ENCODE data around the genes NPTX2 and BUD31.

- PRO-cap: no peak
- RAMPAGE, long total RNA: no peak
- RRBS: no CpG with 5 or more reads among the region's 7 CpGs
Observed at GRCh38 chr7:98116959-98117500, 10.4 kb downstream of the LMTK2 start.

GRCh38 chr7:98186802-98187374 is 24.4 kb upstream of the BHLHA15 start:
- PRO-cap: no peak
- RAMPAGE, long total RNA: no peak
- RRBS: no CpG with 5 or more reads among the region's 4 CpGs

- PRO-cap: no peak
- RAMPAGE, long total RNA: no peak
- RRBS: 96% methylated on average over 6 of the region's 60 CpGs
Observed at GRCh38 chr7:98212354-98213519, 1.5 kb downstream of the BHLHA15 start.

DNA sequence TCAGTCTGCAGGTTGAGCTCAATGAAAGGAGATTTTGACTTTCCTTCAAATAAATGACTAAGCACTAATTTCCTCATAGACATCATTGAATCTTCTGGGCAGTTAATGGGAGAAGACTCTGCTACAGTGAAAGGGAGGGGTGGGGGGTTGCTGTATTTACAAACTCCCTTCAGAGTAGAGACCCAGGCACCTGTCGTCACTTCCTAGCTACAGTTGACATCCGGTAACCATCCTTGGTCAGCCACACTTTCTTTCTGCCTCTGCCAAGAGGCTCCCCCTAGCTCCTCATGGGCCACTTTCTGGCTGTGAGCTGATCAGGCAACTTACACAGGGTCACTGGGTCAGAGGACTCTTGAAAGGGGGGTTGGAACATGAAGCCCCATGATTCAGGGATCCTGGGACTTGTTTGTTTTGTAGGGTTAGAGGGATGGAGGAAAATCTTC is 1.3 kb downstream of the TECPR1 start:
- PRO-cap: no peak
- RAMPAGE, long total RNA: no peak
- RRBS: no CpG with 5 or more reads among the region's 2 CpGs

- PRO-cap: no peak
- RAMPAGE, long total RNA: no peak
- RRBS: no CpG with 5 or more reads among the region's 5 CpGs
Observed at GRCh38 chr7:98276188-98276841, 5.2 kb upstream of the BRI3 start.

DNA sequence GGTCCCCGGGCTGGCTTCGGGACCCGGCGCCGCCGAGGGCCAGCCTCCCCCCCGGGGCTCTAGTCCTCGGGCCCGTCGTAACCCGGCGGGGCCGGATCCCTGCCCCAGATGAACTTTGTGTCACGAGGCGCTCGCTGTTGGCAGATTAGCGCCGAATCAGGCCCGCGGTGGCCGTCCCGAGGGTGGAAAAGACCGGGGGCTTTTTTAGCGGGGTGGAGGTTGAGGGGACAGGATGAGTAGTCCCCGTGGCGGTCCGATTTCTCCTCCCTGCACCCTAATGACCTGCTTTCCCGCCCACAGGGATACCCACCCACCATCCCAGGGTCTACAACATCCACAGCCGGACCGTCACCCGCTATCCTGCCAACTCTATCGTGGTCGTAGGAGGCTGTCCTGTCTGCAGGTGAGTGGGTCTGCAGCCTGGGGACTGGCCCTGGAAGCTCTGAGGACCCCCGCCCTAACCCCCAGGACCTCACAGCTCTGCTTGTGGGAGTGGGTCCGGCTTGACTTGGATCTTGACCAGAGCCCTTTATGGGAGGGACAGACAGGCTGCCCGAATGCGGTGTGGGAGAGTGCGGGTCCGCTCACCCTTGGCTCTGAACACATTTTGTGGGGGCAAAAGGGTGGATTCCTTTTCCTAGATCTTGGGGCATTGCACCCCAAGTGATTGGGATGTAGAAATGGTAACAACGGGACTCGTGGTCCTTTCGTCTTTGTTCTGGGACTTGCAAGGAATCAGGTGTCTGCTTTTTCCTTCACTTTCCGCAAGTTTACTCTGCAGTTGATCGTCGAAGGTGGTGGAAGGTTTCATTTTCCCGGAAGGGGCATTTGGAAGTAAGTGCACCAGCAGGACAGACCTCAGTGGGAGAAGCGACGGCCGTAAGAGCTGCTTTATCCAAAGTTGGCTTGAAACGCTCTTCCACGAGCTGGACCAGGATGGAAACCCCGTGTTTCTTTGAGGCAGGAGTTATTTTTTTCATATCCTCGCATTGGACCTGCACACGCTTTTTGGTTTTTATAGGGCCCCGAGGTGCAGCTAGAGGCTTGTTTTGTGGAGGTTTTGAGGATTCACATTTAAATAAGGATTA is 909 bp downstream of the BRI3 start:
- PRO-cap: no peak
- RAMPAGE, long total RNA: no peak
- RRBS: 1% methylated on average over 7 of the region's 55 CpGs

GRCh38 chr7:98305188-98305910 is 23.9 kb downstream of the BRI3 start:
- PRO-cap: no peak
- RAMPAGE, long total RNA: no peak
- RRBS: no CpG with 5 or more reads among the region's 9 CpGs

DNA sequence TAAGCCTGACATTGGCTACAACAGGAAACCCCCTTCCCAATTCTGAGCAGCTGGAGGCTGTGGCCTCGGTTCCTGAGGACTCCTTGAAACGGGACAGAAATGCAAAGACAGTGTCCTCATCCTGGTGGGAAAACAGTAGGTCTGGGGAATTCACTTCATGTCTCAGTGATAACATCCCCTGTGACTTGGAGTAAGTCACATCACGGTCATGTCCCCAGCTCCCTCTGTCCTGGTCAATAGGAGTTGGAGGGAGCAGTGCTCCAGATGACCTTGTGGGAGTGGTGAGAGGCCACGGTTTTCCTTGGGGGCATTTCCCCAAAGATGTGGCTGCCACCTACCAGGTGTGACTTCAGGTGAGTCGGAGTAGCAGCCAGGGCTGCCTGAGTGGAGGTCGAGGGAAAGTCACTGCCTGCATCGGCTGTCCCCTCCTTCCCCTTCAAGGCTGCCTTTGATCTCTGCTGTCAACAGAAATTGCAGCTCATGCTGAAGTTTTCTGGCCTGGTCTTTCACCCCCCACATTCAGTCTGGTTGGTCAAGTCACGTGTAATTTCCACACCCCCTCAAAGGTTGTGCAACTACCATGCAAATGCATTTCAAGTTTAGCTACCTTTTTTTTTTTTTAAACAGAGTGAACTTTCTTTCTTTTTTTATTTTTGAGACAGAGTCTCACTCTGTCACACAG is 16.5 kb upstream of the BAIAP2L1 start:
- PRO-cap: no peak
- RAMPAGE, long total RNA: no peak
- RRBS: no CpG with 5 or more reads among the region's 8 CpGs

DNA sequence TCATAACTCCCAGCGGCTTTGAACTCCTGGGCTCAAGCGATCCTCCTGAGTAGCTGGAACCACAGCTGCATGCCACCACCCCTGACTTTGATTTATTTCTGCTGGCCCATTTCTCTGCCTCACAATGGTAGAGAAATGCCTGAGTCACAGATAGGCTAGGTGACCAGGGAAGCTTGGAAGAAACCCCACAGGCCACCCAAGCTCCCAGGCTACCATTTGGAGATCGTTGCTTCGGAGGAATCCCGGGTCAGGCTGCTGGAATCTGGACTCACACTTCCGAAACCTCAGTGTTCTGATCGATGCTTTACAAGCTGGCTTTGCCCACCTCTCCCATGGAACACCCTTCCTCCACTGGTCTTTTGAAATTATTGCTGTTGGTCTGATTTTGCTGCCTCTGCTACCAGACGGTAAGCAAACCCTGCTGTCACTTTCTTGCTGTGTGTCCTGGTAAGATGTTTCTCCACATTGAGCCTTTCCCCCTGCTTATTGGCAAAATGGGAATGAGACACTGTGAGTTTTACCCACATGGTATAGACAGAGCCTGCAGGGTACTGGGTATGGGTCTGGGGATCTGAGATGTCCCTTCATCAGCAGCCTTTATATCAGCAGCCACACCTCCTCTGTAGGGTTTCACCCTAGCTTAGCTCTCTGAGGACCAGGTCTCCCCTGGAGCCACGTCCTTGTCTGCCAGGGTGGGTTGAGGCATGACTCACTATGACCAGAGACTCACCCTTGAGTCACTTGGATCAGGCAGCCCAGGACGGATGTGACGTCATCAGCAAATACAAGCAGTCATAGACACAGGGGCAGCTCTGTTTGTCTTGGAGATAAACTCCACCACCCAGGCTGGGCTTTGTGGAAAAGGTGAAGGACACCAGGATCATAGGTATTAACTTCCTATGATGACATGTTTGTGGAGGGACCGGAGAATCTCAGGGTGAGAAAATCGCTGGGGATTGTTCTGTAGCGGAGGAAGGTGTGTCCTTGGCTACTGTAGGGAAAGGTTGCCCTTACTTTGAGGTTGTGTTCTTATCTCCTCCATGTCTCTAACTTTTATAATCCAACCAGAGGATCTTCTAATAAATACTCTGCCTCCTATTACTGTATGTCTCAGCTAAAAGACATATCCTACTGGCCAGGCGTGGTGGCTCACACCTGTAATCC is 17.8 kb upstream of the BAIAP2L1 start:
- PRO-cap: no peak
- RAMPAGE, long total RNA: no peak
- RRBS: no CpG with 5 or more reads among the region's 15 CpGs

- PRO-cap: bidirectional peak, plus-strand start at chr7:98617285, minus-strand start at chr7:98617118
- RAMPAGE, long total RNA: no peak
- RRBS: 6% methylated on average over 33 of the region's 125 CpGs
Observed at GRCh38 chr7:98616829-98617762, at the start of gene NPTX2. Gene NPTX2 (plus strand): TSS chr7:98617285.

GRCh38 chr7:99036773-99037576 is 106.9 kb downstream of the SMURF1 start:
- PRO-cap: no peak
- RAMPAGE, long total RNA: no peak
- RRBS: 92% methylated on average over 3 of the region's 19 CpGs

- PRO-cap: no peak
- RAMPAGE, long total RNA: no peak
- RRBS: no CpG with 5 or more reads among the region's 18 CpGs
Observed at GRCh38 chr7:99047316-99048183, 96.4 kb downstream of the SMURF1 start.

GRCh38 chr7:99107359-99107814 is 36.5 kb downstream of the SMURF1 start:
- PRO-cap: no peak
- RAMPAGE, long total RNA: no peak
- RRBS: no CpG with 5 or more reads among the region's 9 CpGs

DNA sequence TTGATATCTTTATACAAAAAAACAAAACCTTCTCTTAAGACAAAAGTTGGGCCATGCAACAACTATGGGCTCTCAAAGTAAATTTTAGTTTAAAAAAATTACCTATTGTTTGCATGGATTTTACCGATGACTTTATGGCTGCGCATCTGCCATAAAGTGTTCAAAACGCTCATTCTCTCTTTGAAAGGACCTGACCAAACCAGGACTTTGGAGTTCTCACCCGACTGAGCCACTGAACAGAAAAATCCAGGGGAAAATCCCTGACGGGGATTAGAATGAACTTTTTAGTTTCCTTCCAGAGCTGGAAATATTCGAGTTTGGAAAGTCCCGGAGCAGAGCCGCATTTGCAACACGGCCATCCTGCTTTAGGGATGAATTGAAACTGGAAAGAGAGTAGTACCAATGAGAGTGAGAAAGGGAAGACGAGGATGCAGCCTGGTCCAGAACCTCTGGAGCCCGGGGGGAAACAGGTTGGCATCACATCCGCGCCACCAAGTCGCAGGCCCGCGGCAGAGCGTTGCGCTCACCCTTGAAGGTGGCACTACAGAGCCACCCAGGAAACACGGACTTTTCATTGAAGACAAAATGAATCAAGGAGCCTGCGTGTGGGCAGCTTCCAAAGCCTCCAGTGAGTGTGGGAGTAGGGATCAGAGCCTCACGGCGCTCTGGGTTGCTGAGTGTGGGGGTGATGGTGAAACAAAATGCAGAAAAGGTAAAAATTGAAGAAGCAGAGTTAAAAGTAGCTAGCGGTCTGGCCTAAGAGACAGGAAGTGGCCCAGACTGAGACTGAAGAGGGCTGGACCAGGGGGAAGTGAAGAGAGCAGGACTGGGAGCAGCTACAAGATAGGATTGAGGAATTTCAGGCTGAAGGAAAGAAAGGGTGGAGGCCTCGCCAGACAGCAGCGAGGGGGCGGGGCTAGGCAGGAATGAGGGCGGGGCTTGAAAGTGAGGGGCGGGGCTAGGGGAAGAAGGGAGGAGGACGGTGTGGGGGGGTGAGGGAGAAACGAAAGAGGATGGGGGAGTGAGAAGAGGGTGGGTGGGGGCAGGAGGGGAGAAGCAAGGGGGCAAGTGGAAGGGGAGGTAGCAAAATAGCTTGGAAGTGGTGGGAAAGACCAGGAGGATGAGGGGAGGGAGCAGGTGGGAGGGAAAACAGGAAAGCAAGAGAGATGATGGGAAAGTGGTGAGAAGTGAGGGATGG is 1.9 kb downstream of the SMURF1 start:
- PRO-cap: unidirectional peak, minus-strand start at position 813 of the sequence
- RAMPAGE, long total RNA: no peak
- RRBS: 29% methylated on average over 3 of the region's 30 CpGs

- PRO-cap: no peak
- RAMPAGE, long total RNA: no peak
- RRBS: 96% methylated on average over 2 of the region's 16 CpGs
Observed at GRCh38 chr7:99357961-99358670, 16.4 kb upstream of the ARPC1B start.

GRCh38 chr7:99390542-99391220 is 16.2 kb downstream of the ARPC1B start:
- PRO-cap: no peak
- RAMPAGE, long total RNA: no peak
- RRBS: no CpG with 5 or more reads among the region's 25 CpGs

DNA sequence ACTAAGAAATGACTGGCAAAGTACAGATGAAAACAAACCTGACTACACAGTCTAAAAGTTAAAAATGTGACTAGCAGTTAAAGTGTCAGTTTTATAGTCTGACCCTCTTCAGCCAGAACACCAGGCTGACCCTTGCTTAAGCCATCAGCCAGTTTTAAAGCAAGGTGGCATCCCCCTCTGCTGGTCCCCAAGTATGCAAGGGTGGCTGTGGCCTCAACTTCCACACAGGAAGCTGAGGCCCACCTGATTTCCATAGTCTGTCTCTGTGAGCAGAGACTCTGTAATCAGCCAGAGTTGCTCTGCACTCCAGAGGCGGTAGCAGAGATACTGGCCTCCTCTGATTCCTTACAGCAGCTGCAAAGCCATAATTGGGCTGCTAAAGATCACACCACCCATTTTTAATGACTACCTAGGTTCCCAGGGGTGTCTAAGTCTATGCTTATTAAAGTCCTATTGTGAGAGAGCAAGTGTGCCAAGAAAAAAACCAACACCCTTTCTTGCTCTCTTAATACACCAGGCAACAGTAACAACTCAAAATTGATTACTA is 1.9 kb downstream of the PDAP1 start:
- PRO-cap: no peak
- RAMPAGE, long total RNA: no peak
- RRBS: no CpG with 5 or more reads among the region's 1 CpG

DNA sequence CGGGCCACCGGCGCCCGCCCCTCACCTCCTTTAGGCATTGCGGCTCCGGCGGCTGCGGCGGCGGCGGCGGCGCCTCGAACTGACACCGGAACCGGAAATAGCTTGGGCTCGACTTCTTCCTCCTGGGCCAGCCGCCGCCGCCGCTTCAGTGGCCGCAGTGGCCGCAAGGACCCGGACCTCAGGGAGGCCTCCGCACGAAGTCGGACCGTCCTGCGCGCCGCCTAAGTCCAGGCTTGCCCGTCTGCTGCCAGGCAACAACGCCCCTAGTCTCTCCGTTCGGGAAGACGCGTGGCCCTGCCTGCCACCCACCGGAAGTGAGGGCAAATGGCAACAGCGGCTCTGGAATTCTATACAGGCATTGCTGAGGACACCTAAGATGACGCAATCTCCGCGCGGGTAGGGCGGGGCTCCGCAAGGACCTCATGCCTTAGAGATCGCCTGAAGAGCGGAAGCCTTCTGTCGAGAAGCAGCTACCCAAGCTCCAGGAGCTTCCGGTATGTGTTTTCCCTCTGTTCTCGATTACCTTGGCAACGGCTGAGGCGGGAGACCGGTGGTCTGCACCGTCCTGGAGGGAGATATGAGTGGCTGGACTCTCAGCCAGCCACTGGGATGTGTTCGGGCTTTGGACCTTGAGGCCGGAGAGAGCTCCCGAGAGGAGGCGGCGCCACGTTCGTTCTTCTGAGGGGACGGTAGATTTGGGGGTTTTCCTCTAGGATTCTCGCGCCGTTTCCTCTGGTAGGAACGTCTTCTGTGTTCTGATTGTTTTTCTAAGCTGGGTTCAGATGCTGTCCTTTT is at the start of gene BUD31:
Gene BUD31, plus strand, starts transcription at position 459 of the 795 bp plus-strand sequence.
- PRO-cap: bidirectional peak, plus-strand start at position 148 of the sequence, minus-strand start at position 81 of the sequence; bidirectional peak, plus-strand start at position 459 of the sequence, minus-strand start at position 316 of the sequence; unidirectional peak, plus-strand start at position 459 of the sequence
- RAMPAGE, long total RNA: start-site peak on the minus strand centred at position 195 of the sequence, 292 bp wide, 2,018 and 313 reads in 2 replicates; start-site peak on the plus strand centred at position 462 of the sequence, 93 bp wide, 1,080 and 733 reads in 2 replicates
- RRBS: under 1% methylated on average over 31 of the region's 66 CpGs

GRCh38 chr7:99409306-99409597 is 483 bp downstream of the BUD31 start:
- PRO-cap: no peak
- RAMPAGE, long total RNA: no peak
- RRBS: no CpG with 5 or more reads among the region's 14 CpGs

GRCh38 chr7:99450628-99451362 is 12.1 kb downstream of the CPSF4 start:
- PRO-cap: no peak
- RAMPAGE, long total RNA: no peak
- RRBS: 81% methylated on average over 6 of the region's 13 CpGs